HGPS cell (cell line): ENCODE data around the genes PUM1 and SERINC2.

- RRBS, result 1% methylated on average over 23 of the region's 42 CpGs
These were observed 515 bp downstream of the RAB42 start for GRCh38 chr1:28592568-28592992.

GRCh38 chr1:29148284-29149525 lies 25.0 kb upstream of the TMEM200B start:
- RRBS, result no CpG with 5 or more reads among the region's 48 CpGs

DNA sequence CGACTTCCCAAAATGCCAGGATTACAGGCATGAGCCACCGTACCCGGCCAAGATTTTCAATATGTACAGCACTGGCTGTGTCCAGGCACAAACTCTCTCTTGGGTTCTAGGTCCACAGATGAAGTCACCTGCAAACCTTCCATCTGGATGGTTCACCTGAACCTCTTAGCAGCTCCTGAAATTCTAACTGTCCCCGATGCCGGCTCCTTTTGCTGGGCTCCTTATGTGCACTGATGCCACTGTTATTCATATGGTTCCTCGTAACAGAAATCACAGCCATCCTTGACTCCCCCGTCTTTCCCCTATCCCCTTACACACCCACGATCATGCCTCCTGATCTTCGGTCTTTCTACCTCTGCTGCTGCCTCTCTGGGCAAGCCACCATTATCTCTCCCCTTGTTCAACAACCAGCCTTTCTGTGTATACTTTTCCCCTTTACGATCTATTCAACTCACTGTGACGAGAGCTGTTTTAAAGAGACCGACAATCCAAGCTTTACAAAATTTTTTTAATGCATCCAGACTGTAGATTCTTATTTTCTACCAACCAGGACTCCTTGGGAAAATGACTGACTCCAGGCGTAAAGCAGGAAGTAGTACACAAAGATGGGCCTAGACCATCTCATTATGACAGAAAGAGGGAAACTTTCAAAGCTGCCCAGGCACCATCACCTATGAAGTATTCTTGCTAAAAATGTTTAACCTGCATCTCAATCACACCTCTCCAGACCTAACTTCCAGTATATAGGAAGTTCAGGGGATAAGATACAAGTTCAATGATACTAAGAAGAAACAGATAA lies 27.0 kb upstream of the TMEM200B start:
- RRBS, result no CpG with 5 or more reads among the region's 13 CpGs

DNA sequence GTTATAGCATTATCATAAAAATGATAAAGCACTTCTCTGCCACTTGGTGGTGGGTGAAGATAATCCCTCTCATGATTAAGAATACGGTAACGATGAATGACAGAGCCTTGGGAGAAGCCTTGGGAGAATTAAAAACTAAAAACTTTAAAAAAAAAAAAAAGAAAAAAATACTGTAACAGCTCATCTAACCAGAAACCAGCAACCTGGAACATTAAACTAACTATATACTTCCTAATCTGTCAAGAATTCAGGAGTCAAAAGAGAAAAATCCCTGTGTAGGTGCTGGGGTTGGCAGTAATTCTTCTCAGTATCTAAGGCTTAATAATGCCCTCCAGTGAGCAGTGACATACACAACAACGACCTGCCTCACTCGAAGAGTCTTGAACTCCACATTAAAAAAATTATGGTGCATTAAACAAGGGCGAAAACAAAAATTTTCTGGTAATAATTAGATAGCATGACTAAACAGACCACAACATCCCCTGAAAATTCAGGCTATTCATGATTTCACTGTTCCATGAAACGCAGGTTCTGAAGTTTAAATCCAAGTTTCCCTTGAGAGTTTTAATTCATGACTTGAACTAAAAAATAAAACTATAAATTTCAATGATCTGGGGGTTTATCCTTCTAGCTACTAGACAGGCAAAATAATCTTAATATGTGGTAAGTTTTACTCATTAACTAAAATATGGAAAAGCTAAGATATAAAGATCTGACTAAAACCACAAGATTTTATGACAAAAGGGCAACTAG lies 5.2 kb downstream of the SRSF4 start:
- RRBS, result no CpG with 5 or more reads among the region's 6 CpGs

GRCh38 chr1:29354613-29354938 lies 118.3 kb downstream of the PTPRU start:
- RRBS, result no CpG with 5 or more reads among the region's 6 CpGs

GRCh38 chr1:30191161-30191401 lies 532.3 kb downstream of the MATN1 start:
- RRBS, result no CpG with 5 or more reads among the region's 1 CpG

DNA sequence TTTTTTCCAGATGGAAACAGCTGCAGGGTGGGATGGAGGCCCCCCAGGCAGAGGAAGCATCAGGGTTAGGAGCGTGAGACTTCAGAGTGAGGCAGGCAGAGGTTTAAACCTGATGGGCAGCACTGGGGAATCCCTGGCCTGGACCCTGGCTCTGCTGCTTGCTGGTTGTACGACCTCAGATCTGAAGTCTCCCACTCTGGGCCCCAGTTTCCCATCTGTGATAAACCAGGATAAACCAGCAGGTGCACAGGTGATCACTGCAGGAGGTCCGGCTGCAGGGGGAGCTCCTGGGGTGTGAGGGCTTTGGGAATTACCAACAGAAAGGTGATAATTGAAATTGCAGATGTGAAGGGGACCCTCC lies 237.7 kb downstream of the MATN1 start:
- RRBS, result no CpG with 5 or more reads among the region's 3 CpGs

DNA sequence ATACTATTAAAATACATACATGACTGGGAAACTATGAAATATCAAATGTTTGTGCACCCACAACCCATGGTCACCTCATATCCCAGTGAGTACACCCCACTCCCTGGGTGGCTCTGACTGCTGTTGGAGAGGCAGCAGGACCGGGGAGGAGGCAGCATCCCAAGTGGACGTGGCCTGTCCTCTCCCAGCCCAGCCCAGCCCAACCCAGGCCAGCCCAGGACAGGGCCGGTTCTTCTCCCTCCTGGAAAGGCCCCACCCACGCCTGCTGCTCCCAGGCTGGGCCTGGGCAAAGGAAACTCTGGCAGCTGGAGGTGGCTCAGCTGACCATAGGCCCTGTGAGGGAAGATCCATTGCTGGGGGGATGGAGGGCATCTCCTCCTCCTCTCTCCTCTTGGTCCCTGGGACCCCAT lies 19.1 kb downstream of the MATN1 start:
- RRBS, result 32% methylated on average over 3 of the region's 4 CpGs

GRCh38 chr1:30755490-30756095 lies 2.0 kb downstream of the LAPTM5 start:
- RRBS, result no CpG with 5 or more reads among the region's 8 CpGs

GRCh38 chr1:30782301-30782625 lies 24.7 kb upstream of the LAPTM5 start:
- RRBS, result no CpG with 5 or more reads among the region's 14 CpGs

DNA sequence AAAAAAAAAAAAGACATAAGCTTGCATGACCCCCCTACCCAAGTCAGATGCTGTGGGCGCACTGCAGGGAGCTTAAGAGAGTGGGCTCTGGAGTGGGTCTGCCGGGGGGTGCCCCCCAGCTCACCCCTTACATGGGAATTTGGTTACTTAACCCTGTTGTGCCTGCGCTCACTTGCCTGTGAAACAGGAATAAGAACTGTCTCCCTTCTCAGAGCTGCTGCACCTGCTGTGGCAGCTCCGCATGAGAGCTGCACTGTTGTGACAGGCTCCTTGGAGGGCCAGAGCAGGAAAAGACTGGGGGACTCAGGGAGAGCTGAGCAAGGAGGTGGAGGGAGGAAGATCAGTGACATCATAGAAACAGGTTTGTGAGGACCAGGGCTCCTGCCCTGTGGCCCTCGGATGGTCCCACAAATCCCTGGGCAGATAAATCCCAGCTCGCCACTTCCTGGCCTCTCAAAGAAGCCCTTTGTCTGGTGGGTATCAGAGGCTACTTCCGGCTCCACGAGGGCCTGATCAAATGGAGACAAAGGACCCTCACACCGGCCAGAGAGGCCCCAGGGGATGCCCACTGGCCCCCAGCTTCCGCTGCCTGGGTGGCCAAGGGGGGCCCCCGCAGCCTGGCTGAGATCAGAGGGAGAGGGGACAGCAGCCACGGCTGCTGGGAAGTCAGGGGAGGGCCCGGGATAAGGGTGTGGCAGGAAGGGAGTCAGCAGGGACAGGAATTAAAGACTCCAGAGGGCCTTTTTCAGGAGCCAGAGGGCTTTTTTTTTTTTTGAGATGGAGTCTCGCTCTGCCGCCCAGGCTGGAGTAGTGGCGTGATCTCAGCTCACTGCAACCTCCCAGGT lies 28.9 kb upstream of the LAPTM5 start:
- RRBS, result 0% methylated on average over 1 of the region's 16 CpGs

- RRBS, result no CpG with 5 or more reads among the region's 3 CpGs
These were observed 11.6 kb downstream of the SDC3 start for GRCh38 chr1:30896967-30897392.

- RRBS, result no CpG with 5 or more reads among the region's 2 CpGs
These were observed 7.4 kb downstream of the SDC3 start for GRCh38 chr1:30901182-30901563.

- RRBS, result no CpG with 5 or more reads among the region's 4 CpGs
These were observed 64.1 kb downstream of the PUM1 start for GRCh38 chr1:31001278-31001980.

GRCh38 chr1:31065489-31066051 lies at the start of gene PUM1:
Gene PUM1, minus strand, starts transcription at chr1:31065717.
- RRBS, result 3% methylated on average over 11 of the region's 58 CpGs

DNA sequence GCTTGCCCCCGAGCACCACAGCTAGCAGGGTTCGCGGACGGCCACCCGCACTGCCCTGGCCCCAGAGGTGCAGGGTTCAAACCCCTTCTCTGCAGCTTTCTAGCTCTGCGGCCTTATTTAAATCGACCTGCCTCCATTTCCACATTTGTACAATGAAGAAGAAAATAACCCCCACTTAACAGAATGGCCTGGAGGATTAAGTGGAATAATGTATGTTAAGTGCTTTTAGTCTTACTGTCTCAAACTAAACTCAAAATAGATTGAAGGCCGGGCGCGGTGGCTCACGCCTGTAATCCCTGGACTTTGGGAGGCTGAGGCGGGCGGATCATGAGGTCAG lies 503 bp upstream of the PUM1 start:
- RRBS, result no CpG with 5 or more reads among the region's 13 CpGs

DNA sequence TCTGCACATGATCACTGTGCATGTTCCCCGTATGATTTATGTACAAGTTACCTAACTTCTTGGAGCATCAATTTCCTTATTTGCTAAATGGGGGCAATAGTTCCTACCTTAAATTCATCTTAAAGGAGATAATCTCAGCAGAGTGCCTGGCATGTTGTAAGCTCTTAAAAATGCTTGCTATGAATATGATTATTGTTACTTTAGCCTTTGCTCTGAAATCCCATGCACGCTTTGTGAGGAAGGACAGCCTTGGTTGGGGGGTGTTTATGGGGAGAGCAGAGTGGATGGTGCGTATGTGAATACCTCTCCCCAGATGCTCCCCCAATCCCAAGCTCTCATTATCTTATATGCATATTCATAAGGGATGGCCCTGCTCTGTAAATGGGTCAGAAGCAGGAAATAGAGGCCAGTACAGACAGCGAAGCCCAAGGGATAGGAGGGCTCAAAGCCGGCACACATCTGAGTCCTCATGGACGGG lies 3.6 kb upstream of the SERINC2 start:
- RRBS, result no CpG with 5 or more reads among the region's 6 CpGs

DNA sequence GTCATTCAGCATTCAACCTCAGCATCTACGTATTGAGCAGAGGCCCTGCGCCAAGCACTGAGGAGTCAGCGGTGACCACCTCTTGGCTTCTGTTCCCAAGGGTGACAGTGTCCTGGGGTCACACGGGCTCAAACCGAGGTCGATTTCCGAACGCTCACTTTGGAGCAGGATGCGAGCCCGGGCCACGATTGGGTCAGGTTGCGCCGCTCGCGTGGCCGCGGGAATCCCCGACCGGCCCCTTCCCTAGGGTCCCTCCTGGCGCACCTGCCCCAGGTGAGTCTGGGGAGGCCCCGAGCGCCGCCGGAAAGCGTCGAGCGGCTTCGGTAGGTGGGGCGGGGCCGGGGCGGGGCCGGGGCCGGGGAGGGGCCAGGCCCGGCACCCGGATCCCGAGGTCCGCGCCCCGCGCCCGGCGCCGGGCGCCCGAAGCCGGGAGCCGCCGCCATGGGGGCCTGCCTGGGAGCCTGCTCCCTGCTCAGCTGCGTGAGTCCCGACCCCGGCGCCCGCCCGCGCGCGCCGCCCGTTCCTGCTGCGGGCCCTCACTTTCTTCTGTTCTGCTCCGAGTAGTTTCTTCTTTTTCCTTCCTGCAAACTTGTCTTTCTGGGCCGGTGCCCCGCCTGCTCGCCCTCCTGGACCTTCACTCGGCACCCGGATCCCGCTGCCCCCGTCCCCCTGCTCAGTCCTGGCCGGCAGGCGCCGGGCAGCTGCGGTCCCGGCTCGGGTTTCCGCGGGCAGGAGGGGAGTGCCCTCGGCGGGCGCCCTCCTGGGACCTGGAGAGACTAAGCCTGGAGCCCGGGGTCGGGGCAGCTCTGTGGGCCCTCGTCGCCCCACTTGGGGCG lies at the start of gene SERINC2:
Gene SERINC2 (plus strand): TSS at position 389 of the 836 bp plus-strand sequence.
- RRBS, result 2% methylated on average over 43 of the region's 84 CpGs

DNA sequence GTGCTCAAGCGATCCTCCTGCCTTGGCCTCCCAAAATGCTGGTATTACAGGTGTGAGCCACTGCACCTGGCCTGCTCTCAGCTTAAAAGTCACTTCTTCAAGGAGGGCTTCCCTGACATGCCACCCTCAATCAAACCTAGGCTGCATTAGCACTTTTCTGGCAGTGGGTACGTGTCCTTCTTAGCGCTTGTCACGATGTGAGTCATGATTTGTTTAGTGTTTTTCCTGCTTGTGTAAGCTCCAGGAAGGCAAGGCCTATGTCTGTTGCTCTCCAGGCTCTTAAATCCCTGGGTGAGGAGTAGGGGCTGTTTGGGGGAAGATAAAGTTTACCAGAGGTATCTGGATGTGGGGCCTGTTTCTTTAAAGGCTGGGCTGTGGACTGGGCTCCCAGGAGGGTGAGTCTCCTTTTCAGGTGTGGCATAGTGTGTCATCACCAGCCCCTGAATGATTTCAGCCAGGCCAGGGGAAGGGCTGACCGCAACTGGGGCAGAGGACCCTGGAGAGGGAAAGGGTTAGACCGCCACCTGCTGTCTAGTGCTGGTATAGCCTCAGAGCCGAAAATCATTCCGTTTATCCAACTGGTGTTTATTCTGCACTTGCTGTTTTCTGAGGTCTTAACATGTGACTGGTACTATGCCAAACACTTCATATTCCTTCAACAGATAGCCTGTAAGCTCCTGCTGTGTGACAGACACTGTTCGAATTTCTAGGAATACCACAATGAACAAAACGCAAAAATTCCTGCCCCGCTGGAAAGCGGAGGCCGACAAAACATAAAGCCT lies 9.6 kb downstream of the SERINC2 start:
- RRBS, result no CpG with 5 or more reads among the region's 13 CpGs

DNA sequence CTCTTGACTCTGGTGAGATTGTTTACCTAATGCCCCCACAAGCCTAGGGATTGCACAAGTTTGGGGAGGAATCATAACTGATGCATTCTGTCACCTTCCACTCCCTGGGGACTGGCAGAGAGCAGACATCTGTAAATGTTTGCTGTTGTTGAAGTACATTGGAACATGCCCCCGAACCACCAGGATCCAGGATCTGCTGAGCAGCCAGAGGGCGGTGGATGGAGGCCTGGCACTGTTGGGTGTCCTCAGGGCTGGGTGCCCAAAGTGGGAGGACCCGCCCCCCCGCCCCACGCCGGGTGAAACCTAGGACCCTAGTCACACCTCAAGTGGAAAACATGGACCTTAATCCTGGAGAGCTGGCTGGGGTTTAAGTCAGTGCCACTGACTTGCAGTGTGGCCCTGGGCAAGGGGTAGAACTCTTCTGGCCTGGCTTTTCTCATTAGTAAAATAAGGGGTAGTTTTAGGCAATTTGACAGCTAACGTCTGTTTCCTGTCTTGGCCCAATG lies 32.2 kb downstream of the SERINC2 start:
- RRBS, result no CpG with 5 or more reads among the region's 7 CpGs